CD14-positive monocyte (primary cell): ENCODE measurements around a stretch of chr11.

DNA sequence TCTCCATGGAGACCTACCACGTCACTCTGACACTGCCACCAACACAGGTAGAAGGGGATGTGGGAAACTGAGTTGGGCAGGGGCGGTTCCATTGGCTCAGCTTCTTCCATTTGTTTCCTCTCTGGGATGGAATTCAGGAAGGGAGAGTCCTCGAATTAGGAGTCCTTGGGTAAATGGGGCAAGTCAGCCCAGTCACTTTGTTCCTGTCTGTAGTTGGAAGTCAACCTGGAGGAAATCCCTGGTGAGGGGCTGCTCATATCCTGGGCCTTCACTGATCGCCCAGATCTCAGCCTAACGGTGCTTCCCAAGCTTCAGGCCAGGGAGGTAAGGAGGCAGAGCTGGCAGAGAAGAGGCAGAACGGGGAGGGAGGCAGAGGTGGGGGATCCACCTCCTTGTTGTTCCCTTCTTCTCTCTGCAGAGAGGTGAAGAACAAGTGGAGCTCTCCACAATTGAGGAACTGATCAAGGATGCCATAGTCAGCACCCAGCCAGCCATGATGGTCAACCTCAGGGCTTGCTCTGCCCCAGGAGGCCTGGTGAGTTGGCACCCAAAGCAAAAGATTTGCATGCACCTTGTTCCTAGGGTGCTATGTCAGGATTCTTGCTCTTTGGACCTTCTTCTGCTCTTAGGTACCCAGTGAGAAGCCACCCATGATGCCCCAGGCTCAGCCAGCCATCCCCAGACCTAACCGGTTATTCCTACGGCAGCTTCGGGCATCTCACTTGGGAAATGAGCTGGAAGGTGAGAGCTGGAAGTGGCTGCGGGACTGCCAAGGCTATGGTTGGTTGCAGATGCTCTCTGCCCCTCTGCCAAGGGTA, 3.7 kb downstream of the C2CD2L start:
- CAGE, long polyA plus RNA, result no peak

GRCh38 chr11:119115905-119116294, 5.5 kb upstream of the HINFP start:
- CAGE, long polyA plus RNA, result no peak

DNA sequence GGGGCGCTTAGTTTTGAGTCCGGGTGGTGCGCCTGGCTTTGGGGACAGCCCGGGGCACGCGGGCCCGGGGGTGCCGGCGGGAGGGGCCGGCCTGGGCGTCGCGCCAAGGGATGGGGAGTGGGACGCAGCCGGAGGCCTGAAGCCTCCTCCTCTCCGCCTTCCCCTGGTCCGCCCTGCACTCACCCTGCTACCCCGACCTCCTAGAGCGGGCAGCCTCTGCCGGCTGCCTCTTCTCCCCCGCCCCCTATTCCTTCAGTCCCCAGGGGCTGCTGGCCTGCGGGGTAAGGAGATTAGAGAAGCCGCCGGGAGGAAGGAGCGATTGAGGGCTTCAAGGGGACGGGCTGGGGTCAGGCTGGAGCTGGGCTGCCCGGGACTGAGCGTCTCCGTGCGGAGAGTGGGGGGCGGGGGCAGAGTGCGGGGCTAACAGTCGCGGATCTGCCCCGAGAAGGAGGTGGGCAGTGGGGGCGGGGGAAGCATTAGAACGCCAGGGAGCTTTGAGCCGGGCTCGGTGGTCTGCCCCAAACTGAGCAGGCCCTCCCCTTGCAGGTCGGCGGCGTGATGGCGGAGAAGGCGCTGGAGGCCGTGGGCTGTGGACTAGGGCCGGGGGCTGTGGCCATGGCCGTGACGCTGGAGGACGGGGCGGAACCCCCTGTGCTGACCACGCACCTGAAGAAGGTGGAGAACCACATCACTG, 703 bp downstream of the ABCG4 start:
- CAGE, long polyA plus RNA, result no peak

DNA sequence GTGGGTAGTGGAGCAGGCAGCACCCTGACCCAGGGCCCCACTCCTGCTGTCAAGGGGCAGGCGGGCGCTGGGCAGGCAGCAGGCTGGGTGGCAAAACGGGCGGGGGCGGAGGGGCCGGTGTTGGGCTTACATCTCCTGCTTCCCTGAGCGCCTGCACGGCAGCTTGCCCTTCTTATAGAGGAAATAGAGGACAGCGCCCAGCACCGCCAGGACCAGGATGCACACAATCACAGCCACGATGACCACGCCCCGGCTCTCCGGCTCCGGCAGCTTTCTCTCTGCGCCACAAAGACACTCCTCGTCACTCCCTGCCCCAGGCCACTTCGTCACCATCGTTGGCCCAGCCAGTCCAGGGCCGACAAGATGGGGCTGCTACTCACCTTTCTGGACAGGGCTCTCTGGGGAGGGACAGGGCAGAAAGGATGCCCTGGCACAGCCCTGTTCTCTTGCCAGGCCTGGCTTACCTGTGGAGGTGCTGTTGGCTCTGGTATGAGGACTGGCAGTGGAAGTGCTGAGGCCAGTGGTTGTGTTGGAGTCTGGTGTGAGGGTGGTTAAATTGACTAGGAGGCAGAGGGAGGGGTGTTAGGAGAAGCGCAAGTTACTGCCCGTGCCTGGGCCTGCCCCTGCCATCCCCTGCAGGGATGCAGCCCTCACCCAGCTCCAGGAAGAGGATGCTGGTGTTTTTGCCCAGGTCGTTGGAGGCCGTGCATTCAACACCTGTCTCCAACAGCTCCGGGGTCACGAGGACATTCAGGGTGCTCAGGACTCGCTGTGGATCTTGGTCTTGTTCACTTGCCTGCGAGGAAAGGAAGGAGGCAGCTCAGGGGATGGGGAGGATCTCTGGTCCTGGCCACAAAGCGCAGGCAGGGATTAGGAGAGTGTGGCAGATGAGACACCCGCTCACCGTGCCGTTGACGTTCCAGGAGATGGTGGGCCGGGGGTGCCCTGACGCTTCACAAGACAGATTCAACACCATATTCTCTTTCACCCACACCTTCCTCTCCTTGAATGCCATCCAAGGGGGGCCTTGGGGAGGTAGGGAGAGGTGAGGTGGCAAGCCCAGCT, 6.0 kb downstream of the MCAM start:
- CAGE, long polyA plus RNA, result no peak

GRCh38 chr11:119338930-119339536, 1.6 kb downstream of the C1QTNF5 start:
- CAGE, long polyA plus RNA, result no peak

GRCh38 chr11:119352816-119353427, 6.4 kb upstream of the MFRP start:
- CAGE, long polyA plus RNA, result no peak

DNA sequence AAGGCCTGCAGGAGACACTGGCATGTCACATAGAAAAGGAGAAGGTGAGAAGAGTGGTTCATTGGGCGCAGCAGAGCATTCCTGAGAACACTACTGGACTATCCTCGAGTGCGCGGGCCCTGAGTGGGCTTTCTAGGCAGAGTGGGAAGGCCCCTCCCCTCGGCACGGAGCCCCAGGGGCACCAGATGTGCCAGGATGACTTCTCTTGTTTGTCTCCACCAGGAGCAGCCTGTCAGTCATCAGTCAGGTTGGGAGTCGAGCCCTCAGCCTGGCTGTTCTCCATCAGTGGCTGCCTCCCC, 9.2 kb downstream of the USP2 start:
- CAGE, long polyA plus RNA, result no peak

DNA sequence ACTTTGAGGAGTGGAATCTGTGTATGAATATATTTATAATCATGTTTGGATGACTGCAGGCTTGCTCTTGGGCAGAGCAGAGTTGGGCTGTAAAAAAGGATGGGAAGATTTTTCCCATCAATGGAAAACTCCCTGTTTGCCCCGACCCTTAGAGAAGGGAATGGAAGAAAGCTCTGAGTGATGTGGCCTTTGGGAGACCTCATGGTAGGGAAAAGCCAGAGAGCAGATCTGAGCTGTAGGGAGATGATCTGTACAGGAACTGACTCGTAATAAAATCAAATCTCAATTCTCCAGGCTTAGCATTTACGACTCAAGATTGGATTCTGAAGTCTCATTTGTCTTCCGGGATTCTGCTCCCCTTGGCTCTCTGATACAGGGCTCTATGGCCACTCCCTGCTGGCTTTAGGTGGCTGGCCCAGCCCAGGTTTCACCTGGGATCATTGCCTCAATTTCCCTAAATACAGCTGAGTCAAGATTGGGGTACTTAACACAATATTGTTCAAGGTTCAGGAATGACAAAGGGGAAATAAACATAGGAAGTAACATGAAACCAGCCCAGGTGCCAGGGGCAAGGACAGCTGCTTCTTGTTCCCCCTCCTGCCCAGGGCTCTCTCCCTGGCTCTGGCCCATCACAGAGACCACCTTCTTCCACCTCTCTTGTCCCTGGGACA, 38.3 kb upstream of the THY1 start:
- CAGE, long polyA plus RNA, result no peak

DNA sequence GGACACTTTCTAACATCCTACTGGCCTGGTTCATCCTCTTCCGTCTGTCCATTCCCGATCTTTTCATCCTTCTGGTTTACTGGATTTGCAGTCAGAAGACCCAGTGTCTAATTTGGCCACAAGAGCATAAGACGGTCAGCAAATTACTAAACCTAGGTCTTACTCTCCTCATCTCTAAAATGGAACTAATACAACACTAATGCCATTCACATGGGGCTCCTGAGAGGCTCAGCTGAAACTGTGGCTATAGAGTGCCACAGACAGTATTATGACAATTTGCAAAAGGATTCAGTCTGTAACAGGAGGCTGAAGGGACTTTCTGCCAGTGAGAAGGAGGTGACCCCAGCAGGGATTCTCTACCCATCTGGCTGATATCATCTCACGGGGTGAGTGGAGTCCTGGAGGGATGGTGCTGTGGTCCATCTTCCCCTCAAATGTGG, 7.0 kb downstream of the NECTIN1 start:
- CAGE, long polyA plus RNA, result no peak

- CAGE, long polyA plus RNA, result no peak
Measured at GRCh38 chr11:119845826-119846069, 116.7 kb upstream of the NECTIN1 start.

- CAGE, long polyA plus RNA, result no peak
Measured at GRCh38 chr11:119990275-119990703, 147.6 kb downstream of the TRIM29 start.

DNA sequence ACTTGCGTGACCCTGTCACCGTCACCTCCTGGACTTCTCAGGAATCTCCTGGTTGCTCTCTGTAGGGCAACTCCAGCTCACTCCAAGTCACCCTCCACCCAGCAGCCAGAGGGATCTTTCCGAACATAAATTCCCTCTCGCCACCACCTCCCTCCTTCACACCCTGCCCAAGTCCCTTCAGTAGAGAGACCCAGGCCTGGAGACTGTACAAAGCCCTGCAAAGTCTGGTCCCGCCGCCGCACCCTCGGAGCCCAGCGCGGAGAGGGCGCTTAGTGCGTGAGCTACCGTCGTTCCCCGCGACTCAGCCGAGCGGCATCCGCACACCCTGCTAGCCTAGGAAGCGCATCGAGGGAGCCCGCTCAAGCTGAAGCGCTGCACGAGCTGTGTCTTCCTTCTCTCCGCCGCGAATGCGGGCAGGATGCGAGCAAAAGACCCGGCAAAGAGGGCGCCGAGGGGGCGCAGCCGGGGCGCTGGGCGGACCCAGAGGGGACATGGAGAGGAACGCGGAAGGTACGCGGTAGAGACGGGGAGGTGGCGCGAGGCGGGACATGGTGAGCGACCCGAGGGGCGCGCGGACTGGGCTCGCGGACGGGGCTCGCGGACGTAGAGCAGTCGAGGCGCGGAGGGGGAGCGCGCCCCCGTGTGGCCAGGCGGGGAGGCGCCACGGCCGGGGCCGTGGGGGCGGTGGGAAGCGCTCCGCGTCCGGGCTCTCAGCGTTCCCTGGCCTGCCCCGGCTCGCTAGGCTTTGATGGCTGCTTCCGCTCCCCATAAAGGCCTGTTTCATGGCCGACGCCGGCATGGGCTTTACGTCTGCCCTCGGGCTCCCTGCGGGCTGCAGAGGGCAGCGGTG, 31.0 kb upstream of the TRIM29 start:
- CAGE, long polyA plus RNA, result no peak

GRCh38 chr11:120211234-120211948, 559 bp downstream of the OAF start:
- CAGE, long polyA plus RNA, result no peak

DNA sequence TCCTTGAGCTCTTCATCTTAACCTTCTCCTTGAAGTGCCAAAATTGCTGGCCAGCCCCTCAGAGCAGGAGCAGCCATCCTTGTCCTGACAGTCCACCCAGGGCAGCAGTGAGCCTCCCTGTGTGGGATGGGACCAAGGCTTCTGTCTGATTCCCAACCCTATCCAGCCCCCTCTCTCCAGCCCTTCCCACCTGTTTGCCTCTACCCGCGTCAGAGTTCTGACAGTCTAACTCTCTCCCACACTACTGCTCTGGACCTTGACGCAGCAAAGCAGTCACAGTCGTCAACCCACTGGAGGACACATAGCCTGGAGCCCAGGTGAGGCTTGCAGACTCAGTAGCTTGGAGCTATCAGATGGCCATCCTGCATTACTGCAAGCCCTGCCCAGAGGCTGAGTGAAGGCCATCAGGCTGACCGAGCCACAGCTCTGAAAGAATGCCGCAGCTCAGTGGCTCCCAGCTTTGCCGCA, 3.7 kb downstream of the OAF start:
- CAGE, long polyA plus RNA, result no peak

GRCh38 chr11:120294894-120295532, 30.1 kb upstream of the TLCD5 start:
- CAGE, long polyA plus RNA, result no peak

GRCh38 chr11:120304872-120306076, 19.8 kb upstream of the TLCD5 start:
- CAGE, long polyA plus RNA, result no peak

DNA sequence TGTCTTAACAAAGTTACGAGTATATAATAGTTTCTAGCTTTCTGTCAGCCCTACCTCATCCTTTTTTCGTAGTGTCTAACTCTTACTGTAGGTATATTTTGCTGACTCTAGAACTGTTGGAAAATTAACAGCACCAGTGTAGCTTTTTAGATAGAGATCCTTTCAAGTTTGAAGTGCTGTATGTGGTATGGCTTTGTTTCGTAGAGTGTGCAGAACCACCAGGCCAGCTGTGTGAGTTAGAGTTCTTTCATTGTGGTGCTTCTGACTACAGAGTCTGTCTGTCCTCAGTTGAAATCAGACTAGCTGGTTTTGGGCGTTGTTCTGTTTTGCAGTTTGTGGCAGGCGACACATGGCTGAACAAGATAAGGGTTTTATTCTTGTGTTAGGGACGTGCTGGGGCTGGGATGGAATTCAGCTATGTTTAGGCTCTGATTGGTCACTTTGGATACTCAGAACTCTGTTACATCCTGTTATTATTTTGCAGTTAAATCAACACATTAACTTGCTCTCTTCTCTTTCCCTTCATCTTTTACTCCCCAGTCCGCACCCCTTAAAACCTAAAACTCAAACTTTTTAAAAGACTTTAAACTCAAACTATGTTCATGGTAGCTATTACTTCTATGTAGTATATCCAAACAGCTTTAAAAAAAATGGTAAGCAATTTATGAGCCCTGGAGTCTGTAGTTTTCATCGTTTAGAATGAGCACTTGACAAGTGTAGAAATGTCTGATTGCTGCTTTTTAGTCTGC, 3.3 kb downstream of the ARHGEF12 start:
- CAGE, long polyA plus RNA, result no peak

DNA sequence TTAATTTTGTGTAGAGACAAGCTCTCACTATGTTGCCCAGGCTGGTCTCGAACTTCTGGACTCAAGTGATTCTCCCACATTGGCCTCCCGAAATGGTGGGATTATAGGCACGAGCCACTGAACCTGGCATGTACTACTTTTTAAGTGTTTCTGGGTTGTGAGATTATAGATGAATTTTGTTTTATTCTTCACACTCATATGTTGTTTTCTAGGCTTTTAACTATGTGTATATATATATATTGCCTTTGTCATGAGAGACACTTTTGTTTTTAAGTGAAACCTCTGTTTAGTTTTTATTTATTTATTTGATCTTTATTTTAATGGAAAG, 28.7 kb downstream of the ARHGEF12 start:
- CAGE, long polyA plus RNA, result no peak

GRCh38 chr11:120424719-120425429, 86.7 kb upstream of the GRIK4 start:
- CAGE, long polyA plus RNA, result no peak

GRCh38 chr11:120475082-120475650, 36.4 kb upstream of the GRIK4 start:
- CAGE, long polyA plus RNA, result no peak